Karpas-422 (cell line): ENCODE measurements around a stretch of chr10.

DNA sequence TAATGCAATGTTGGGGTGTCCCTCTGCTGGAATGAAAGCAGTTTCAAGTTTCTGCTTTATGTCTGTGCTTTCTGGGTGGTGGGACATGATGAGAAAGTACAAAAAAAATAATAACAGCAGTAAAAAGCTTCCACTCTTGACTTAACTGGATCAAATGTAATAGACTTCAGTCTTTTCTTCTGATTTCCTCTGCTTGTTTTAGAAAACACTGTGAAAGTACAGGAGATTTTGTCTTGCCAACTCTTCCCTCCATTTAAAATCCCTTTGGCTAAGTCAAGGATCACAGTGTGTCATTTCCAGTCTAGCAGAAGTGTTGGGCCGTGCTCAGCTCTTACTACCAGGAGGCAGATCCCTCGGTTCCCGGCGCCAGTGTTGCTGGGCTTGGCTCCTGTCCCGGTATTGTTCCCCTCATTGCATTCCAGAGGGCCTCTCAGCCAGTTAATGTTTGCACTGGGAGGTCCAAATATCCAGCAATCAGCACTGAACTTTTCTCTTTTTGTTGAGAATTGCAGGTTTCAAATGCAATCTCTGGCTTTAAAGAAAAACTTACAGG, 612.2 kb upstream of the MGMT start:
- PRO-cap: no peak
- RAMPAGE, long total RNA: no peak

DNA sequence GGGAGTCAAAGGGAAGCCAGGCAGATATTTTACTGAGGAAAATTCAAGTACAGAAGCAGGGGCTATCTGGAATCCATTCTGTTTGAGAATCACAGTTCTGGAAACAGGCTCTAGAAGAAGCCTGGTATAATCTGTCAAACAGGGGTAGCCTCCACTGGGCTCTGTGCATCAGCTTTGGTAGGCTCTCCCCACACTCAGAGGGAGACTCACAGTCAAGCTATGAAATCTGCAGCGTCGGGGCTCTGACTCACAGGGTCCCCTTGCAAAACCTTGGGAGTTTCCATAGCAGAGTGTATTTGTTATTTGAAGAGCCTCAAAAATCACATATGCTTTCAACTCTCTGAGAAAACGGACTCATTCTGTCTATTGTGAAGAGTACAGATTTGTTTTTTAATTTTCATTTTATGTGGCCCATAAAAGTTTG, 591.1 kb upstream of the MGMT start:
- PRO-cap: no peak
- RAMPAGE, long total RNA: no peak

- PRO-cap: no peak
- RAMPAGE, long total RNA: no peak
Observed at GRCh38 chr10:128926606-128927133, 540.4 kb upstream of the MGMT start.

GRCh38 chr10:129021280-129022177, 445.5 kb upstream of the MGMT start:
- PRO-cap: no peak
- RAMPAGE, long total RNA: no peak

DNA sequence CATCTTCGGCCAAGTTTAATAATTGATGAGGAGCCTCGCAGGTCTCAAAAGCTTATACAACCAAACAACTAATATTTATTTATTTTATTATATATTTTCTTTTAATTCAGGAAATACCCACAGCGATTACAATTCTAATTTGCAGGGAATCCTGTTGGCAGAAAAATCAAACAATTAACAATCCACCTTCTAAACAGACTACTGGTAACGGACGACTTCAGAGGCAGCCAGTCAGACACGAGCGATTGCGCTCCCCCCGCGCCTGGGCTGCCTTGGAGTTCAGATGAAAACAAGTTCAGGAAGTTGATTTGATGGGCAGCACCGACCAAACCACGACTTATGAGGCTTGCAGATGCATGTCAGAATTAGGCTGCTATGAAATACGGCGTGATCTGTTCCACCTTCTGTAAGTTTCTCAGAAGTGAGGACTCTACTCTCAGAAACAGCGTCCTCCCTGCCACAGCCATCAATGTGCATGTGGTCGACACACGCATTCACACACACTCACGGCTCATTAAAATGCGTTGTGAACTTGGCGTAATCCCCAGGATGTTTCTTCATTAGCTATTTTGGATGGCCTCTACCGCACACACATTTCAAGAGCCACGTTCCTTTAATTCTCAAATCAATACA, 431.7 kb upstream of the MGMT start:
- PRO-cap: no peak
- RAMPAGE, long total RNA: no peak

- PRO-cap: no peak
- RAMPAGE, long total RNA: no peak
Observed at GRCh38 chr10:129962006-129962593, 2.0 kb downstream of the EBF3 start.

DNA sequence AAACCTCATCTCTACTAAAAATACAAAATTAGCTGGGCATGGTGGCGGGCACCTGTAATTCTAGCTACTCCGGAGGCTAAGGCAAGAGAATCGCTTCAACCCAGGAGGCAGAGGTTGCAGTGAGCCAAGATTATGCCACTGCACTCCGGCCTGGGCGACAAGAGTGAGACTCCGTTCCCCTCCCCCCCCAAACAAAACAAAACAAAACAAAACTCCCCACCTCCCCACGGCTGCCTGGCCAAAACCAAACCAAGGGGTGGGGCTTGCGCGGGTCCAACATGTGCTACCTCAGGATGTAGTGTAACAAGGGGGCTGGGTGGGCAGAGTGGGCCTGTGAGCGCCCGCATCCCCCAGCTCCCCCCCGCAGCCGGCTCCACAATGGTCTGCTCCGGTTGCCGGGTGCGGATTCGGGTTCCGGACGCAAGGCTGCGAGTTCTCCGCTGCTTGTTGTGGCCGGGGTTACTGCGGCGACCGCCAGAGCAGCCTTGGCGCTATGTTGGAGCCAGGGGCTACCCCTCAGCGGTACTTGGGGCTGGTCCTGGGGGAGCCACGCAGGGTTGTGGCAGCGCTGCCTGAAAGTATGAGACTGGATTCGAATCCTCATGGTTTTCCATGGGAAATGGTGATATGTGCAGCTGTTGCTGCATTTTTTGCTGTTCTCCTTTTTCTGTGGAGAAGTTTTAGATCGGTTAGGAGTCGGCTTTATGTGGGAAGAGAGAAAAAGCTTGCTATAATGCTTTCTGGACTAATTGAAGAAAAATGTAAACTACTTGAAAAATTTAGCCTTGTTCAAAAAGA, 4.9 kb downstream of the C10orf143 start:
- PRO-cap: no peak
- RAMPAGE, long total RNA: no peak

DNA sequence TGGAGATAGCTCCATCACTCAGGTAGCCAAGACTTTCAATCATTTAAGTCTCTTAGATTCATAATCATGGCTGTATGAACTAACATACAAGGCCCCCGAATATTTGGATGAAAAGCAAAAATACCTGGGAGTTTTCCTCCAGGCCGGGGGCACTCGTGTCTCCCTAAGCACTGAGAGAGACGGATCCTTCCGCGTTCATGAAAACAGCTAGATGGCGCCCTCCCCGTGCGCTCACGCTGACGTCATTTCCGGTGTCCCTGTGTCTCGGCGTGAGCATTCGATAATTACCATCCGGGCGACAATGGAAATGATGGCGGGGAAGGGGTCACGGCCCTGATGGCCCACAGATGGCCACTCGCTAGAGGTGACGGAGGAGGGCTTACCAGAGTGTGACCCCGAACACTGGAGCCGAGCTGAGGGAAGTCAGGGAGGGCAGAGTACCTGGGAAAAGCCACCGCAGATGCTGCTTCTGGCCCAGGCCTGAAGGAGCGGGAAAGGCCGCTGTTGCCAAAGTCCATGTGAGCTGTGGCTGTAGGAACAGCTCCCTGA, 223.0 kb downstream of the TCERG1L start:
- PRO-cap: no peak
- RAMPAGE, long total RNA: no peak

- PRO-cap: no peak
- RAMPAGE, long total RNA: no peak
Observed at GRCh38 chr10:131311808-131312865, 616 bp upstream of the TCERG1L start.

- PRO-cap: no peak
- RAMPAGE, long total RNA: no peak
Observed at GRCh38 chr10:131453048-131454256, 141.9 kb upstream of the TCERG1L start.

DNA sequence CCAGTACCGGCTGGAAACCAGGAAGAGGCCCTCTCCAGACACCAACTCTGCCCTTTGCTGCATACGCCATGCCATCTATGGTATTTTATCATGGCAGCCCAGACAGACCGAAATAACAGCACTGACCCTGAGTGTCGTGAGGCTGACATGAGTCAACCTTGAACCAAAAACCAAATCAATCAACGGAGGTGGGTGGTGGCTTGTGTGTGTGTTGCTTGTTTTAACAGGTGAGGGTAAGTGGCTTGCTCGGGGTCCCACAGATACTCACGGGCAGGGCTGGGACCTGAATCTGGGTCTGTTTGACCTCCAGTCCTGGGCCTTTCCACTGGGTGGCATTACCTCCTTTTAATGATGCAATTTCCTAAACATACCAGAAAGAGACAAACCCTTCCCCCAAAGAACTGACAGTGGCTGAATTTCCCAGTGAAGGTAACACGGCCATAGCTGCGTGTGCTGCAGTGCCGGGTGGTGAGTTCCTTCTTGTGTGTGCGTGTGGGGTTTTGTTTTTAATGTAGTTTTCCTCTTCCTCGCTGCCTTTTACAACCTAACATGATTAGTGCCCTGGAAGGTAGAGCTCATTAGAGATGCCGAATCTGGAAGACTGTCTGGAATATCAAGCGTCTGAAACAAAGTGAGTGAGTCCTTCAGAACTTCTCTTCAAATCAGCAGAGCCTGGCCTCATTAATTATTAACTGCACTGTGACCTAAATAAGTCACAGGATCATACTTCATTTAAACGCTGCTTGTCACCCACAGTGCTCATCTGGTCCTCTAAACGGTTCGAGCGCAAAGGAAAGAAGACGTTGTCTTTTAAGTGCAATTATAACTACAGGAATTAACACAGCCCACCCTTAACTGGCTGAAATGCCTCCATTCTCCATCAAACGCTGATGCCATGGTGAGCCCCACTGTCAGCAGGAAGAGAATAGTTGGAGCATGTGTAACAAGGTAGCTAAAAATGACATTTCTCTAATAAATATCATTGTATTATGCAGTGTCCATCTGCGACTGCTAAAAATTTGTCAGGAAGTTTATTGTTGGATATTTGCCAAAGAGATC, 166.1 kb upstream of the TCERG1L start:
- PRO-cap: no peak
- RAMPAGE, long total RNA: no peak

DNA sequence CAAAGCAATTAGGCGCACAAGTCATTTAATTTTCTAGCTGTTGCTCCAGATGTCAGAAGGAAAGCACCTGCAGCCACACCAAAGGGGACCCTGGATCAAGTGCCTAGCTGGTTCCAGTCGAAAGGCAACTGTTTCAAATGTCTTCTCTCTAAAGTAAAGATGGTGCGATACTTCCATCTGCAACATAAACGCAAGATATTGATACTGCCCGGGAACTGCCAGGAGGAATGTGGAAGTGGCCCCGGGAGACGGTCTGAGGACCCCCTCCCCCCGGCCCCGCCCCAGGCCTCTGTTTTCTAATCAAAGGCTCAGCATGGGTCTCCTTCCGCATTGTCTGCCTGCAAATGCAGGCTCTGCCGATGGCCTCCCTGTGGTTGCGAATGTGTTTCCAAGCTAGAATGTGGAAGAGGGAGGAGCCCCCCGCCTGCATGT, 224.1 kb upstream of the PPP2R2D start:
- PRO-cap: no peak
- RAMPAGE, long total RNA: no peak

GRCh38 chr10:131825299-131825945, 75.4 kb upstream of the PPP2R2D start:
- PRO-cap: no peak
- RAMPAGE, long total RNA: no peak

DNA sequence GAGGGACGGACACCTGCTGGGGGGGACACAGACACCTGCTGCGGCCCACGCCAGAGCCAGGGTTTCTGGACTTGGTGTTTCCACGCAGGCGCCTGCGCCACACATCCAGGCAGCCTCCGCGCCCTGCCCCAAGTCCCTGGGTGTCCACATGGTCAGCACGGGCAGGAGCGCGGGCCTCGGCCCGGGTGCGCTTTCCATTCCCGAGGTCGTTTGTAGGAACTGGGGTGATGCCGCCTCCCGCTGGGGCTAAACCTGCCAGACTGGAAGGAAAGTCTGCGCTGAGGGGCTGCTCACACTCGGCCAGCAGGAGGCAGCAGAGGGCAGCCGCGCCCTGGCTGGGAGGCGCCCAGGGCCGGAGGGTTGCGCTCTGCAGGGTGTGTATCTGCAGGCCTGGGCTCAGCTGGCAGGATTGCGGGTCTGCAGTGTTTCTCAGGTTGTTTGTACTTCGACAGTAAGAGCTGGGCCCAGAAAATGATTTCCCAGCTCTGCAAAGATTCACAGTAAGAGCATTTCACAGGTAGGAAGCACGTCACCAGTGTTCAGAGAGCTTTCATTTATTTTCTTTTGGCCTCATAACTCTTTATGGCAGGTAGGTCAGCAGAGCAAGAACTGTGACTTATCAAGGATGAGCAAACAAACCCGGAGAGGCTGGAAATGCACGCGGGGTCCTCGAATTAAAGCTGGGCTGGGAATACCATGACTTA, 15.4 kb upstream of the PPP2R2D start:
- PRO-cap: no peak
- RAMPAGE, long total RNA: no peak

- PRO-cap: no peak
- RAMPAGE, long total RNA: no peak
Observed at GRCh38 chr10:131901358-131902183, 763 bp downstream of the PPP2R2D start.

DNA sequence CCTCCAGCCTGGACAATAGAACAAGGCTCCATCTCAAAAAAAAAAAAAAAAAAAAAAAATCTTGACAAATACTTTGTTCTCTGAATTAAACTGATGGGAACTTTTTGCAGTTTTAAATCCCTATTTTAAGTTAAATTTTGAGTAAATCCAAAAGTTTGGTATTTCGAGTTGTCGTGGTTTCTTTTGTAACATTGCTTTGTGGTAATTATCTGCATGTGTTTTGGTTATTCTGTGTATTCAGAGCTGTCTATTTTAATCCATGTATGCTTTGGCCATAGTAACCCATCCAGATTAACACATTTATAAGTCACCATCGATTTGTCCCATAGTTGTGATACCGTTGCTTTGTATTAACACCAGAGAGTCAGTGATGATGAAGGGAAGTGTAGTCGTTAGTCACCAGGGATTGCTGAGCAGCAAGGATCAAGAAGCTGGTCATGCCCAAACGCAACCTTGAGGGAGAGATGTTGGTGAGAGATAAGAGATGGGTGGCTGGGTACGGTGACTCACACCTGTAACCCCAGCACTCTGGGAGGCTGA, 2.7 kb downstream of the PPP2R2D start:
- PRO-cap: no peak
- RAMPAGE, long total RNA: no peak

- PRO-cap: no peak
- RAMPAGE, long total RNA: no peak
Observed at GRCh38 chr10:131954144-131954902, 27.4 kb downstream of the BNIP3 start.

DNA sequence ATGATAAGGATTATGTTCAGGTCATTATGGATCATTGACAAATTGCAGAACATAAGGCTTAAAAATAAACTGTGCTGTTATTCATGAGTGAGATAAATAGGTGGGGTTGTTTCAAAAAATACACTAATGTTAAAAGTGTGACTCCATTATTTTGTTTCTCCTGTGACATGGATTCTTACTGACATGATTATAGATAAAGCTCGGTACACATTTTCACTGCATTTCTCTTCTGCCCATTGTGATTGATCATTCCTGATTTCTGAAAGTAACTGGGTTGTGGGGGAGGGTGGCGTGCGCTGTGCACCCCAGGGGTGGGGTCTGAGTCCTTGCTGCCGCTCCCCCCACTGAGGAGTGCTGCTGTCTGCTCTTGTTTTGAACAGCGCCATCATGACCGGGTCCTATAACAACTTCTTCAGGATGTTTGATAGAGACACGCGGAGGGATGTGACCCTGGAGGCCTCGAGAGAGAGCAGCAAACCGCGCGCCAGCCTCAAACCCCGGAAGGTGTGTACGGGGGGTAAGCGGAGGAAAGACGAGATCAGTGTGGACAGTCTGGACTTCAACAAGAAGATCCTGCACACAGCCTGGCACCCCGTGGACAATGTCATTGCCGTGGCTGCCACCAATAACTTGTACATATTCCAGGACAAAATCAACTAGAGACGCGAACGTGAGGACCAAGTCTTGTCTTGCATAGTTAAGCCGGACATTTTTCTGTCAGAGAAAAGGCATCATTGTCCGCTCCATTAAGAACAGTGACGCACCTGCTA, 26.2 kb downstream of the BNIP3 start:
- PRO-cap: no peak
- RAMPAGE, long total RNA: no peak

DNA sequence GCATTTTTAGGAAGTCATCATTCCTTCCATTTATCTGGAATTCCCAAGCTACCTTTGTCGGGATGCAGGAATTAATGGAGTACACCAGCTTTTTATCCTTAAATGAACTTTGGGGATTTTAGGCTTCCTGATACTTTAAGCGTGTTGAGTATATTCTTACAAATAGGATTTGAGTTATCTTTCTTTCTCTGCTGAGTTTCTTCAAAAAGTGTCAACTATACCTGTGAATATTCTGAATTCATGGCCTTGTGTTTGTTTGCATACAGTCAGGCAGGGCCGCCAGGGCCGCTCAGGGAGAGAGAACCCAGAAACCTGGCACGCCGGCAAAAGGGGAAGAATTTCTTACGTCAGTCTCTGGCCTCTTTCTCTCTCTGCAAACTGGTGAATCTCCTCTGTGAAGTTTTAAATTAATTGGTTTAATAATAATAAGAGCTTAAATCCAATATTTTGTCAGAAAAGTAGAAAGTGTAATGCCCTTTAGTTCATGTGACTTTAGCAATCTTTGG, 29.3 kb upstream of the BNIP3 start:
- PRO-cap: no peak
- RAMPAGE, long total RNA: no peak

DNA sequence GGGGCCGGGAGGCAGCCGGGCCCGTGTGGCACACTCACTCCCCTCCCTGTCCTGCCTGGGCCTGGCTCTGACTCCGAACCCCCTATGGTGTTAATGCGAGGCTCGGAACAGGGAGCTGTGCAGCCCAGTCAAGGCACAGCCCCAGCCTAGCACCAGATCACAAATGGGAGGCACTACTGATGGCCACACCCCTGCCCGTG, 36.9 kb downstream of the DPYSL4 start:
- PRO-cap: no peak
- RAMPAGE, long total RNA: no peak